Umbilical cord (tissue), 2 donors: ENCODE data around the genes GPR141 and RALA.

DNA sequence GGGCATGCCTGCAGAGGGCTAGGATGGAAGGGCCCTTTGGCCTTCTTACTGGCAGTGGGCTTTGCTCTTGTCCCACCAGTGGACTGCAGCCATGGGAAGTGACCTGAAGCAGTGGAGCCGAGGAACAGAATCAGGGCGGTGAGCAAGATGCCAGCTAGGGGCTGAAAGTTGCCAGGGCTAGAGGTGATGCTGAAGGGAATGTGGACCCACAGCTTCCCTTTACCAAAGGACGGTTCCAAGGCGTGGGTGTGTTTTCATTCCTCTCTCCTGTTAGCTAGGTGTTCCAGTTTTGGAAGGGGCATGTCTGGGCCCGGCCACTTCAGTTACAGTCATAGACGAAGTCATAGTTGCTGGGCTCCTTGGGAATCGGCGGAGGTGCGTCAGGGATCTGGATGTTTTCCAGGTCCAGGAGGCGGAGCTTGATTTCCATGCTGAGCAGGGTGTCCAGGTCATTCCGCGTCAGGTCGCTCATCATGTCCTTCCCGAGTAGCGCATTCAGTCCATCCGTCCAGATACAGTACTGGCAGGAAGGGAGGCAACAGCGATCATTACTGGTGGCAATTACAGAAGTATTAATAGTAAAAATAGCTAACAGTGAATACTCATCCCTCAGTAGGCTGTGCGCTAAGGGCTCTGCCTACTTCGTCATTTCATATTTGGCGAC lies 131.1 kb upstream of the AOAH start:
- RAMPAGE, long total RNA, result no peak

GRCh38 chr7:36955028-36955931 lies 231.0 kb upstream of the AOAH start:
- RAMPAGE, long total RNA, result no peak

DNA sequence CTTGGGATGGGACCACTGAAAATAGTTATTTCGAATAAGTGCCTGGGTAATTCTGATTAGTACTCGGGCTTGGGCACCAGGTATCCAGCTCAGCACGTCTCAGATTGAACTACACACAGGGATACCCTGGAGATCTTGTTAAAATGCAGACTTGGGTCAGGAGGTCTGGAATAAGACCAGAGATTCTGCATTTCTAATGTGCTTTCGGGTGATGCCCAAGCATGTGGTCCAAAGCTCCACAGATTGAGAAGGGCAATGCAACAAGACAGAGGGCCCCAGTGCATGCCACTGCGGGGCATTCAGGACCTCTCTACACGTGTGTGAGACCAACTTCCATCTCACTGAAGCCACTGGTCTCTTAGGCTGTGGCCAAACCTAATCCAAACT lies 107.7 kb downstream of the ELMO1 start:
- RAMPAGE, long total RNA, result no peak

- RAMPAGE, long total RNA, result no peak
Measured at GRCh38 chr7:37385510-37386307, 63.0 kb downstream of the ELMO1 start.

GRCh38 chr7:37391932-37392153 lies 56.8 kb downstream of the ELMO1 start:
- RAMPAGE, long total RNA, result no peak

DNA sequence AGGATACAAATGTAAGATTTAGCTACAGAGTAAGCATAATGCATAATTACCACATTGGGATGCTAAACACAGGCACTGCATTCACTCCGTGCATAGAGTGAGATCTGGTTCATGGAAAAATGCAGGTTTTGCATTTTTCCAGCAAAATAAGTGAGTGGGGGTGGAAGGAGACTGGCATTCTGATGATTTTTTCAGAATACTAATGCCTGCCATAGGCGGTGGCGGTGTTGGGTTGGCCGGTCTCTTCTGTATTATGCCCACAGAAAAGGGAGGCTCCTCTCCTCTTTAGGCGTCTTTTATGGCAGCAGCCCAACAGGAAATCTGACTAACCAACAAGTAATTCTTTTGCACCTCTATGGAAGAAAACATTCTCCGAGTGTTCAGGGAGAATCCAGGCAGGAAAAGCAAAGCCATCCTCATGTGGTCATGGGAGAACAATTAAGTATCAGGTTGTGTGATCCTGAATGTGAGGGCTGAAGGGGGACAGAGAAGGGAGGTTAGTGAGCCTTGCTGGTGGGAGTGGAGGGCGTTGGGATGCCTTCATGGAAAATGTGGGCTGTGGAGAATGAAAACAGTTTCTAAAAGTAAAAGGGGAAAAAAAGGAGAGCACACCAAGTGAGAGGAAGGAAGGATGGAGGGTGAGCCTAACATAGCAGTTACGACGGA lies 32.0 kb upstream of the ELMO1 start:
- RAMPAGE, long total RNA, result no peak

- RAMPAGE, long total RNA, result no peak
Measured at GRCh38 chr7:37507987-37508455, 59.4 kb upstream of the ELMO1 start.

DNA sequence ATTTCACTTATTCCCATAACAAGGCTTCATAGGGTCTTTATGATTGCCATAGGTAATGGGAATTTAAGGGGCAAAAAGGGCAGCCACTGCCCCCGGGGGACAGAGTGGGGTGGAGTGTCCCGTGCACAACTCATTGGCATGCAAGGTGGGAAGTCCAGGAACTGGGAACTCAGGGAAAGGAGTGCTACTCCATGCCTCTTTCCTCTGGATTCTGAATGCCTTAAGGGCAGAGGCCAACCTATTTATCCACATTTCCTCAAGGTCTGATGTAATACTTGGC lies 100.7 kb upstream of the ELMO1 start:
- RAMPAGE, long total RNA, result no peak

DNA sequence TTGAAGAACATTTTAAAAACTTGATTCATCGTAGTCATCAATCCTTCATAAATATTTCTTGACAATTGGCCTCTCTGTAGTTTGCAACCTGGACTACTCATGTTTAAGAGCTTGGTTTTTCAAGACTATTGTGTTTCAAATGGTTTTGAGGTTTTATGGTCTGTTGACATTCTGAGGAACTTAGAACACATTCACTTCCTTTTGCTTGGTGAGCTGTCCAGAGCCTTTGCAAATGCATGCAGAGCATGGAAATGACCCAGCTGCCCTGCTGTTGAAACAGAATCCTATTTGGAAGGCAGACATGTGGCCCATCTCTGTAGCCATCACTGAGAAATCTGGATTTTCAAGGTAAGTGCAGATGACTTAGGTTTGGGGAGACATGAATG lies at the start of gene GPR141:
GPR141 (plus strand) TSS at position 211 of the 386 bp plus-strand sequence.
- RAMPAGE, long total RNA, result no peak

DNA sequence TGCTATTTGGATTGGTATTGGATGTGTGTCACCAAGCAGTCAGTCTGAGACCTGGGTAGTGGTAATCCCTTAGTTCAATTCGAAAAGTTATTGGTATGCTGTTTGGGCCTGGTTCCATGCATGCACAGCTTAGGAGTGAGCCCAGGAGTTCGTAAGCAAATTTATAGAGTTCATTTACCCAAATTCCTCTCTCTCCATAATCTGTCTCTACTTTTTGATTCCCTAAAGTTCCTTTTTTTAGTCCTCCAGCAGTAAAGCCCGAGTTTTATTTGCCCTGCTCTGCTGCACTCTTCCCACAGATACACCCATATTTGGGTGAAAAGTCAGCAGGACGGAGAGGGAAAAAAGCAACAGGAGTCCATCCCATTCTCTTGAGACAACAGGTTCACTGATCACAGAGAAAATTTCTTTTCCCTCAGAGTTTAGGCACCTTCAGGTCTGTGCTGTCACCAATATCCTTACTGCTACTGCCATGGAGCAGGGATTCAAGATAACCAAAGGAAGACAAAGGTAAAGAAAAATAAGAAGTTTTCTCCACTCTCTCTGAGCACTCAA lies 82.5 kb downstream of the EPDR1 start:
- RAMPAGE, long total RNA, result no peak

- RAMPAGE, long total RNA, result no peak
Measured at GRCh38 chr7:38978349-38979048, 790 bp downstream of the POU6F2 start.

- RAMPAGE, long total RNA, result no peak
Measured at GRCh38 chr7:39565368-39565970, 735 bp upstream of the YAE1 start.

DNA sequence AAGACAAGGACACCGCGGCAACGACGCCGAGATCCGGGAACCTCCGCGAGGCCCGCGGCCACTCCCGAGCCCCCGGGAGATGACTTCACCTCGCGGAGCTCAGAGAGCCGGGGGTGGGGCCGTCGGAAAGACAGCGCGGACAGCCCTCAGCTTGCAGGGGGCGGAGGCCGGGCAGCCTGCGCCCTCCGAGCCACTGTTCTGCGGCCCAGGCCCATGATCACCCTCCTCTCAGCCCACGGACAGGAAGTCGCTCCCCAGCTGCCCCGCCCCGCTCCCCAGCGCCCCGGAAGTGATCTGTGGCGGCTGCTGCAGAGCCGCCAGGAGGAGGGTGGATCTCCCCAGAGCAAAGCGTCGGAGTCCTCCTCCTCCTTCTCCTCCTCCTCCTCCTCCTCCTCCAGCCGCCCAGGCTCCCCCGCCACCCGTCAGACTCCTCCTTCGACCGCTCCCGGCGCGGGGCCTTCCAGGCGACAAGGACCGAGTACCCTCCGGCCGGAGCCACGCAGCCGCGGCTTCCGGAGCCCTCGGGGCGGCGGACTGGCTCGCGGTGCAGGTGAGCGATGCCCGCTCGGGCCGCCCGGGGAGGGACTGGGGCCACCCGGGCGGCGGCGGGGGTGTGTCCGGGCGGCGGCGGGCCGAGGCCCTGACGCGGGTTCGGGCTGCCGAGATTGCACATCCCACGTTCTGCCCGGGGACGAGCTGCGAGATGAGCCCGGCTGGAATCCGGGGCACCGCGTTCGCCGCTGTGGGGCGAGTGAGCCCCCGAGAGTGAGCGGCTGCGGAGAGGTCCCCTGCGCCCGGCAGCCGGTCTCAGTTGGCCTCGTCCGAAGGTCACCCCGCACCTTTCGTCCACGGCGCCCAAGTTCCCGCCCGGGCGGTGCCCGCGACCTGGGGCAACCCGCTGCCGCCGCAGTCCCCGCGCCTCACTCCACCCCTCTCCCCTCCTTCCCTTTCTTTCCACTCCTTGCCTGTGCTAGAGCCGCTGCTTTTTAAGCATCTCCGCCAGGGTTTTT lies at the start of gene RALA:
RALA (plus strand) TSS at position 297 of the 1,010 bp plus-strand sequence.
- RAMPAGE, long total RNA, result start-site peak on the plus strand centred at position 375 of the sequence, 179 bp wide, 175 and 103 reads in 2 replicates

DNA sequence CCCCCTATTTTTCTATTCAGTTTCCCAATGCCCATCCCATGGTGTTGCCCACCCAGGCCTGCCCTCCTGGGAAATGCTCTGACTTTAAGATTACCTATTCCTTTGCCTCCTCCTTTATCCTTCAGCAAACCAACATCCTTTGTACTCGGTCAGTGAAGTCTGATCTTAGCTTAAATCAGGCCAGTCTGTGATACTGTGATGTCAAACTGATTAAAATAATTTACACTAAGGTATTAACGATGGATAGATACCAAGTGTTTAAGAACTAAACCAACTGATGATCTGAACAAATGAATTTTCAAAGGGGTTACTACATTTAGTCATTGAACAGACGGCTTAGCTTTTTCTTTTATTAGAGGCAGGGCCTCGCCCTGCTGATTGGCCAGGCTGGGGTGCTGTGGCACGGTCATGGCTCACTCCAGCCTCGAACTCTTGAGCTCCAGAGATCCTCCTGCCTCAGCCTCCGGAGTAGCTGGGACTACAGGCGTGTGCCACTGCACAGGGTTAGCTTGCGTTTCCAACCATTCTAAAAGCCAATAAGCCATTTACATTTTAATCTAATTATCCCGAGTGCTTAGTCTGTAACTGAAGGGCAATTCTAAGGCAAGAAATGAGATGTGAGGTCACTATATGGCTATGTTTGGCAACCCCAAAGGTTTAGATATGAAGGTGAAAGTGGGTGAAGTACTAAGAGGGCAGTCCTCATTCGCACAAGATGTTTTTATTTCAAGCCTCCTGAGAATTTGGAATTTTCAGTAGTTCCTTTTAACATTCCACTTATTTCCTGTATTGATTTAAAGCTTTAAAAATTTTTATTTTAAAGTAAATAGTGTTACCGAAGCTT lies 1.7 kb upstream of the CDK13 start:
- RAMPAGE, long total RNA, result no peak

GRCh38 chr7:39952285-39952854 lies 2.3 kb downstream of the CDK13 start:
- RAMPAGE, long total RNA, result no peak

- RAMPAGE, long total RNA, result no peak
Measured at GRCh38 chr7:39954749-39955423, 4.8 kb downstream of the CDK13 start.

- RAMPAGE, long total RNA, result no peak
Measured at GRCh38 chr7:40135141-40135485, 308 bp downstream of the SUGCT start.

GRCh38 chr7:40200759-40201249 lies 66.0 kb downstream of the SUGCT start:
- RAMPAGE, long total RNA, result no peak

GRCh38 chr7:40717248-40717665 lies 582.5 kb downstream of the SUGCT start:
- RAMPAGE, long total RNA, result no peak

DNA sequence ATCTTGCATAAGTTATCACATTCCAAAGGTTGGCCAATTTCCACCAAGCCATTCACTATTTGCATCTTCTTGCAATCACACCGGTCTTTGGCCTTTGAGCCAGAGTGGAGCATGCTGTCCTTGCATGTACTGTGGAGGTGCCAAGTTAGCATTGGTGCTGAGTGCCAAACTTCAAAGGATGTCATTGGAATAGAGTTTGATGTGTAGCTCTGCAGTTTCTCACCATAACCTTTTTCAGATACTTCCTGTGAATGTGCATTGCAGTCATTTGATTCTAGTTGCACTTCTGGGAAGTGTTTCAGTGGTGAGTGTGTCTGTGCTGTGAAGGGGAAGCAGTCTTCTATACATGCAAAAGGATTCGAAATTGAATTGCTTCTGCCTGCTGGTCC lies 620.7 kb downstream of the SUGCT start:
- RAMPAGE, long total RNA, result no peak